H7 (cell line): ENCODE measurements around a stretch of chr12.

GRCh38 chr12:39978520-39978938 lies 127.4 kb downstream of the SLC2A13 start:
- RAMPAGE, long total RNA, result no peak

DNA sequence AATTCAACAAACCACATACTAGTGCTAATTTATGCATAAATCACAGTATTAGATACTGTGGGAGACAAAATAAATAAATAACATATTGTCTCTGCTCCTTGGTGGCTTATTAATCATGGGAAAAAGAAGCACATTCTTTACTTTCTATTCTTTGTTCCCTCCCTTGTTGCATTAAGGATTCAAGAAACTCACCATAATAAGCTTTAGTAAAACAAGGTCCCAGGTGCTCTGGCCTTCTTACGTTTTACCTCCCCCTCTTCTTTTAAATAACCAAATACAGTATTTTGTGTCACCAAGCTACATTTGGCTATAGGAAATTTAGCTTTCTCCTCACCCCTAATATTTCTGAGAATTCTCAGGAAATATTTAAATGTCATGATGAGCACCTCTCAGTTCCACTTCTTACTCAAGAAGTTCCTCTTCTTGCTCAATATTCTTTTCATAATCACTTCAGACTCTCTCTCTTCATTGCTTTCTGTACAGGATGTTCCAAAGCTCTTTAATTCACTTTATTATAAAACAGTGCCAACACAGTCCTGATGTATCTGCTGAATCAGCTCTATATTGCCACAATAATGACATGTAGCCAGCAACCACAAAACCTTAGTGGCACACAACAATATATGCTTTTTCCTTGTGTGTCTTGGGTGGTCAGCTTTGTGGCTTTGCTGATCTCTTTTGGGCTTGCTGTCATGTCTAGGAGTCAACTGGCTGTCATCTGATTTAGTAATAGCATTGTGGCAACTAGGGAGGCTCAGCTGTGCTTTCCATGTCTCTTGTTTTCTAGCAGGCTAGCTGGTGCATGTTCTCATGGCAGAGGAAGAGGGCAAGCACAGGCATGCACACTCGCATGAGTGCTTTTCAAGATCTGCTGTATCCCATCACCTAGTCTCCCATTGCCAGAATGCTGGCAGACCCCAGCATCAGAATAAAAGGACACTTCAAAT lies 52.6 kb upstream of the SLC2A13 start:
- RAMPAGE, long total RNA, result no peak

DNA sequence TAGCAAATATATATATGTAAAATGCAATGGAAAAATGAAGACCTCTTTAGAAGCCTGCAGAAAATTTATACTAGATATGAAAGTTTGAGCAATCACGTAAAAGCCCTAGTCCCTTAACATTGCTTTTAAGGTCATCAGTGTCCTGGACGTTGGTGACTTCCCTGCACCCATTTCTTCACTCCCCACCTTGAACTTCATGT lies 15.8 kb upstream of the LRRK2 start:
- RAMPAGE, long total RNA, result no peak

DNA sequence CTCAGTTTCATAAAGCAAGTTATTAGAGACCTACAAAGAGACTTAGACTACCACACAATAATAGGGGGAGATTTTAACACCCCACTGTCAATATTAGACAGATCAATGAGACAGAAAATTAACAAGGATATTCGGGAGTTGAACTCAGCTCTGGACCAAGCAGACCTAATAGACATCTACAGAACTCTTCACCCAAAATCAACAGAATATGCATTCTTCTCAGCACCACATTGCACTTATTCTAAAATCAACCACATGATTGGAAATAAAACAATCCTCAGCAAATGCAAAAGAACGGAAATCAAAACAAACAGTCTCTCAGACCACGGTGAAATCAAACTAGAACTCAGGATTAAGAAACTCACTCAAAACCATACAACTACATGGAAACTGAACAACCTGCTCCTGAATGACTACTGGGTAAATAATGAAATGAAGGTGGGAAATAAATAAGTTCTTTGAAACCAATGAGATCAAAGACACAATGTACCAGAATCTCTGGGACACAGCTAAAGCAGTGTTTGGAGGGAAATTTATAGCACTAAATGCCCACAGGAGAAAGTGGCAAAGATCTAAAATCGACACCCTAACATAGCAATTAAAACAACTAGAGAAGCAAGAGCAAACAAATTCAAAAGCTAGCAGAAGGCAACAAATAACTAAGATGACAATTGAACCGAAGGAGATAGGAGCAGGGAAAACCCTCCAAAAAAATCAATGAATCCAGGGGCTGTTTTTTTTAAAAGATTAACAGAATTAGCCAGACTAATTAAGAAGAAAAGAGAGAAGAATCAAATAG lies 94.4 kb downstream of the PDZRN4 start:
- RAMPAGE, long total RNA, result no peak

- RAMPAGE, long total RNA, result no peak
Observed at GRCh38 chr12:42082320-42082811, 62.3 kb downstream of the GXYLT1 start.

DNA sequence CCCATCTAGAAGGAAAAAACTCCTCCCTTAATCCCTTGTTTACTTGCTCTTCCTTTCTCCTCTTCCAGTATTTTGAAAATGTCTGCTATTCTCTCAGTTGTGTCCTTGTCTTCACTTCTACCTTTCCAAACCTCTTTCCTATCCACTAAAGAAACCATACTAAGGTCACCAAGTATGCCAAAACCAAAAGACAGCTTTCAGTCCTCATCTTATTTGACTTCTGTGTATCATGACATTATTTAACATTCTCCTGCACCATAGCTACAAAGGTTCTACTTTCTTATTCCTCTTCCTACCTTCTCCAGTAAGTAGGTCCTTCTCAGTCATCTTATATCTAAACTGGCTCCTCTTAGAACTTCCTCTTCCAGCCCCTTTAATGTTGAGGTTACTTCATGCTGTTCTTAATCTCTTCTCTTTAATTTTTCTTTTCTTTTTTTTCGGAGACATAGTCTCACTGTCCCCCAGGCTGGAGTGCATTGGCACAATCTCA lies 24.4 kb upstream of the GXYLT1 start:
- RAMPAGE, long total RNA, result no peak

DNA sequence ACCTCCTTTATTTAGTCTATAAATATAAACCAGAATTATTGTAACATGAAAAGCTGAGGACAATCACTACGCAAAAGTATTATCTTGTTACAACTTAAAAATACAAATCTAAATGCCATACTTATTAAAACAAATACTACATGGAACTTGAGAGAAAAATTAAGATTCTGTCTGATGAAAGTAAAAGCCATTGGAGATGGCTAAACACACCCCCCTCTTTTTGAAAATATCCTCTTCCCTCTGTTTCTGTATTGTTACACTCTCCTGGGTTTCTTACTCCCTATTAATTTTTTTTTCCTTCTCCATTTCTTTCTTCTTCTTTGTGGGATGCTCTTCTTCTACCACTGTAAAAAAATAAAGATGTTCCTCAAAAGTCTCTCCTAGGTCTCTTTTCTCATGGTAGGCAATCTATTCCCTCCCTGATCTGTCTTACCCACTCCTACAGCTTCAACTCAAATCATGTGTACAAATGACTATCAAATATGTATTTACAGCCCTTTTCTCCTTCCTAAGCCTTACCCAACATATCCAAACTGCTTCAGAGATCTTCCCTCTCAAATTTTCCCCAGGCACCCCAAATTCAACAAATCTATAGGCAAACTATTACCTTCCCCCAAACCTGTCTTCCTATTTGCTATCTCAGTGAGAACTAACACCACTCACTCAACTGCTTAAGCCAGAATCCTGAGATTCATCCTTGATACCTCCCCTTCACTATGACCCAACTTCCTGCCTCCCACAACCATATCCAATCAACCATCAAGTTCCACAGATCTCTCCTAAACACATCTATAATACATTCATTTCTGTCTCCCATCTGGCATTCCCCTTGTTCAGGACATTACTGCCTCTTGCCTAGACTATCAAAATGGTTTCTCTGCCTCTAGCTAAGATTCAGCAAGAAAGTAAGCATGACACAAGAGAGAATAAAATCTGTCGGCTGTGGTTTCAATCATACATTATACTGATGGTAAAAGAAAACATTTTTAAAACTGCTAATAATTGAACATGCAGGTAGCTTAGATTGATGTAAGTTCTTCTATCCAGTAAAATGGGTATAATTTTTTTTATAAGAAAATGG lies 21.5 kb downstream of the YAF2 start:
- RAMPAGE, long total RNA, result no peak

GRCh38 chr12:42235469-42236052 lies 2.5 kb downstream of the YAF2 start:
- RAMPAGE, long total RNA, result no peak

DNA sequence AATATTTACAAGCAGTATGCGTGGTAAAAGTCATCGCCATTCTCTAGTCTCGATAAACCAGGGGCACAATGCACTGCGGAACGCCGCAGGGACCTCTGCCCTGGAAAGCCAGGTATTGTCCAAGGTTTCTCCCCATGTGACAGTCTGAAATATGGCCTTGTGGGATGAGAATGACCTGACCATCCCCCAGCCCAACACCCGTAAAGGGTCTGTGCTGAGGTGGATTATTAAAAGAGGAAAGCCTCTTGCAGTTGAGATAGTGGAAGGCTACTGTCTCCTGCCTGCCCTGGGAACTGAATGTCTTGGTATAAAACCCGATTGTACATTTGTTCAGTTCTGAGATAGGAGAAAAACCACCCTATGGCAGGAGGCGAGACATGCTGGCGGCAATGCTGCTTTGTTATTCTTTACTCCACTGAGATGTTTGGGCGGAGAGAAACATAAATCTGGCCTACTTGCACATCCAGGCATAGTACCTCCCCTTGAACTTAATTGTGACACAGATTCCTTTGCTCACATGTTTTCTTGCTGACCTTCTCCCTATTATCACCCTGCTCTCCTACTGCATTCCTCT lies 62.1 kb downstream of the PPHLN1 start:
- RAMPAGE, long total RNA, result no peak

- RAMPAGE, long total RNA, result no peak
Observed at GRCh38 chr12:42442048-42442882, 116.3 kb downstream of the PPHLN1 start.

GRCh38 chr12:42483312-42483877 lies 106.2 kb downstream of the PRICKLE1 start:
- RAMPAGE, long total RNA, result no peak

DNA sequence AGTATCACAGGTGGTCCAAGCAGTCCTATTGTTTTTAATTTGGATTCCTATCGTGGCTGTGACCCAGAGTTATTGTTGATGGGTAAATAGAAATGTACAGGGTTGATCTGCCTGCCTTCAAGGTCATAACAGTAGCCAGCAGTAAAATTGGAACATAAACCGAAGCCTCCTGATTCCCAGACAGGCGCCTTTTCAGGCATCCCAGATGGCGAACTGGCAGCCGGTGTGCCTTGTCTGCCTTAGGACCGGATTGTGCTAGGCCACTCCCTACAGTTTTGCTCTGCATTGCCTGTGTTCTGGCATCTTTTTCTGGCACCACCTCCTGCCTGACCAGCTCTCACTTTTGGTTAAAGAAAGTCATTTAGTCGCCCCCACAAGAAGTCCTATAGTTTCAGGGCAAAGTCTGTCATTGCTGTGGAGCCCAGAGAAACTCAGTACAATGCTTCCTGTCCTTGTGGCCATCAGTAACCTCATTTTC lies 22.3 kb downstream of the TMEM117 start:
- RAMPAGE, long total RNA, result no peak

DNA sequence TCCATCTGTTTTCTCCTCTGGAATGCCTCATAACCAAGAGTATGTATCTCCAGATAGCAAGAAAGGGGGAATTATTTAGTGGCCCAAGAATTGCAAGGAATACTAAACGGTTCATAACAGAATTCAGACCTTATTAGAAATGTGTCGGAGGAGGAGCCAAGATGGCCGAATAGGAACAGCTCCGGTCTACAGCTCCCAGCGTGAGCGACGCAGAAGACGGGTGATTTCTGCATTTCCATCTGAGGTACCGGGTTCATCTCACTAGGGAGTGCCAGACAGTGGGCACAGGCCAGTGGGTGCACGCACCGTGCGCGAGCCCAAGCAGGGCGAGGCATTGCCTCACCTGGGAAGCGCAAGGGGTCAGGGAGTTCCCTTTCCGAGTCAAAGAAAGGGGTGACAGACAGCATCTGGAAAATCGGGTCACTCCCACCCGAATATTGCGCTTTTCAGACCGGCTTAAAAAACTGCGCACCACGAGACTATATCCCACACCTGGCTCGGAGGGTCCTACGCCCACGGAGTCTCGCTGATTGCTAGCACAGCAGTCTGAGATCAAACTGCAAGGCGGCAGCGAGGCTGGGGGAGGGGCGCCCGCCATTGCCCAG lies 74.8 kb upstream of the NELL2 start:
- RAMPAGE, long total RNA, result no peak

- RAMPAGE, long total RNA, result no peak
Observed at GRCh38 chr12:45216377-45217017, 602 bp downstream of the ANO6 start.

- RAMPAGE, long total RNA, result no peak
Observed at GRCh38 chr12:45730443-45731190, 1.1 kb downstream of the ARID2 start.

DNA sequence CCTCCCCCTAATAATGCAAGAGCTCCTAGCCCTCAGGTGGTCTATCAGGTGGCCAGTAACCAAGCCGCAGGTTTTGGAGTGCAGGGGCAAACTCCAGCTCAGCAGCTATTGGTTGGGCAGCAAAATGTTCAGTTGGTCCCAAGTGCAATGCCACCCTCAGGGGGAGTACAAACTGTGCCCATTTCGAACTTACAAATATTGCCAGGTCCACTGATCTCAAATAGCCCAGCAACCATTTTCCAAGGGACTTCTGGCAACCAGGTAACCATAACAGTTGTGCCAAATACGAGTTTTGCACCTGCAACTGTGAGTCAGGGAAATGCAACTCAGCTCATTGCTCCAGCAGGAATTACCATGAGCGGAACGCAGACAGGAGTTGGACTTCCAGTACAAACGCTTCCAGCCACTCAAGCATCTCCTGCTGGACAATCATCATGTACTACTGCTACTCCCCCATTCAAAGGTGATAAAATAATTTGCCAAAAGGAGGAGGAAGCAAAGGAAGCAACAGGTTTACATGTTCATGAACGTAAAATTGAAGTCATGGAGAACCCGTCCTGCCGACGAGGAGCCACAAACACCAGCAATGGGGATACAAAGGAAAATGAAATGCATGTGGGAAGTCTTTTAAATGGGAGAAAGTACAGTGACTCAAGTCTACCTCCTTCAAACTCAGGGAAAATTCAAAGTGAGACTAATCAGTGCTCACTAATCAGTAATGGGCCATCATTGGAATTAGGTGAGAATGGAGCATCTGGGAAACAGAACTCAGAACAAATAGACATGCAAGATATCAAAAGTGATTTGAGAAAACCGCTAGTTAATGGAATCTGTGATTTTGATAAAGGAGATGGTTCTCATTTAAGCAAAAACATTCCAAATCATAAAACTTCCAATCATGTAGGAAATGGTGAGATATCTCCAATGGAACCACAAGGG lies 122.1 kb downstream of the ARID2 start:
- RAMPAGE, long total RNA, result no peak

DNA sequence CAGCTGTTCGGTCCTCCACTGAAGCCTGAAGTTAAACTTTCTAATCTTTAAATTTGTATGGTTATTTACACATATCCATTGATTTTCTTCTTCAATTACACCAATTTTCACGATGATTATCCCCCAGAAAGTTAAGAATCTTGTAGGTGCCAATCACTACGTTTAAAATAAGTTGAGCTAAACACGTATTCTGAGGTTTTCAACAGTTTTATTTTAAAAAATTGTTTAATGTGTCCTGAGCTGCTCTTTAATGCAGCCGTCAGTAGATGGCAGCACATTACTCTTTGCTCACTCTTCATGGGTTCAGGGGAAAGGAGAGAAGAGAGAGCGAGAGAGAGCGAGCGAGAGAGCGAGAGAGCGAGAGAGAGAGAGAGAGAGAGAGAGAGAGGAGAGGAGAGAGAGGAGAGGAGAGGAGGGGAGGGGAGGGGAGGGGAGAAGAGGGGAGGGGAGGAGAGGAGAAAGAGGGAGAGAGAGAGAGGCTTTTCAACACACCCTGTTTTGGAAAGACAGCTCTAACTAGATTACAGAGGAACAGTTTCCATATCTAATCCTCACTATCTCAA lies 134.7 kb upstream of the SCAF11 start:
- RAMPAGE, long total RNA, result no peak

DNA sequence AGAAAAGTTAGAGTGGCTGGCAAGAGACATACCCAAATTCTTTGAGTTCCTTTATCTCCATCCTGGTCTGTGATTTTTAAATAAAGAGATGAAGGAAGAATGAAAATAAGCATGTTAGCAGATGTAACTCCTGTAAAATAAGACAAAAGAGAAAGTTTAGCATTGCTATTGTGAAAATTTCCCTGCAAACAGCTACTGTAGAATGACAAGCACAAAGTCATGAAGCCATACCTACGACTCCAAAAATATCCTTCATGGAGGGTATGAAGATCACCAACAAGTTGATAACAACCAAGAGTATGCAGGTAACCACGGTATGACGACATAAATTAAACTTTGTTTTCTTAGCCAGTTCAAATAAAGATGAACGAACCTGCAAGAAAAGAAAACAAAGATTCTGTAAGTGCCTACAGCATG lies 71.1 kb downstream of the SLC38A1 start:
- RAMPAGE, long total RNA, result no peak

GRCh38 chr12:46234013-46234523 lies 34.8 kb downstream of the SLC38A1 start:
- RAMPAGE, long total RNA, result no peak

- RAMPAGE, long total RNA, result no peak
Observed at GRCh38 chr12:46264610-46265264, 4.1 kb downstream of the SLC38A1 start.